Jurkat, Clone E6-1 (cell line): ENCODE measurements around a stretch of chr11.

GRCh38 chr11:119362342-119363331, 16.1 kb upstream of the MFRP start:
- RRBS: no CpG with 5 or more reads among the region's 22 CpGs

DNA sequence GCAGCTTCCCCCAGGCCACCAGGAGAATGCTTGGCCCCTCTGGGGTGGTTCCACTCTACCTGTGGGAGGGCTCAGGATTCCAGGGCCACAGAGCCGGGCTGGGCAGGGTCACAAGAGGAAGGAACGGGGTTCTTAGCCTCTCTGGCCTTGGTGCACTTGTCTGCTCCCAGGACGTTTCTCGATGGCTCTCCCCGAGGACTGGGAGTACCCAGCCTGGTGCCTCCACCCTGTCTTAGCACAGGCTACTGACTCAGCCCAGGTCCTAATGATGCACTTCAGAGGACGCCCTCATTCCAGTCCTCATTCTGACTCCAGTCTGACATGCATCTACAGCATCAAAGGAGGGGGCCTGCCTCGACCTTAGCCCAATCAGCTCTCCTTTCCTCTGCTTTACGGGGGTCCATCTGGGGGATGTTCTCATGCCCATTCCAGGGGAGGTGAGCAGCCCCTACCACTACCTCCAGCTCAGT, 1.1 kb downstream of the USP2 start:
- RRBS: no CpG with 5 or more reads among the region's 8 CpGs

GRCh38 chr11:119662573-119663105, 66.4 kb downstream of the NECTIN1 start:
- RRBS: no CpG with 5 or more reads among the region's 5 CpGs

- RRBS: no CpG with 5 or more reads among the region's 19 CpGs
Measured at GRCh38 chr11:119664008-119664807, 64.8 kb downstream of the NECTIN1 start.

DNA sequence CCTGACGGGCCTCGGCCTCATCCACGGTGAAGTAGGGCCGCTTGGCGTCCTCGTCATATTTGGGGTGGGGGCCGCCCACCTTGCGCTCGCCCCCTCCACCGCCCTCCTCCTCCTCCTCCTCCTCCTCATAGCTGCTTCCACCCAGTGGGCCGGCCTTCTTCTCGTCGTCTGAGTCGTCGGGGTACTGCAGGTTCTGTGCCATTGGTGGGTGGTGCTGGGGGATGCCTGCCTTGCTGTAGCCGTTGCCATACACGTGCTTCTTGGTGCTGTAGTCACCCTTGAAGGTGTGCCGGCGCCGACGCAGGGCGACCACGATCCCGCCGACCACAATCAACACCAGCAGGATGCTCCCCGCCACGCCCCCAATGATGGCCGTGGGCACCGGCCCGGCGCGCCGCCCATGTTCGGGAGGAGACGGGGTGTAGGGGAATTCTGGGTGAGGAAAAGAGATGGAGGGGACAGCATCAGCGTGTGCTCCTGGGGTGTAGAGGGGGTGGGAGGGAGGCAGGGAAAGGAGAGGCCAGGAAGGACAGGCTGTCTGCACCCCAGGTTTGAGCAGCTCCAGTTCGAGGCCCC, 64.0 kb downstream of the NECTIN1 start:
- RRBS: no CpG with 5 or more reads among the region's 37 CpGs

DNA sequence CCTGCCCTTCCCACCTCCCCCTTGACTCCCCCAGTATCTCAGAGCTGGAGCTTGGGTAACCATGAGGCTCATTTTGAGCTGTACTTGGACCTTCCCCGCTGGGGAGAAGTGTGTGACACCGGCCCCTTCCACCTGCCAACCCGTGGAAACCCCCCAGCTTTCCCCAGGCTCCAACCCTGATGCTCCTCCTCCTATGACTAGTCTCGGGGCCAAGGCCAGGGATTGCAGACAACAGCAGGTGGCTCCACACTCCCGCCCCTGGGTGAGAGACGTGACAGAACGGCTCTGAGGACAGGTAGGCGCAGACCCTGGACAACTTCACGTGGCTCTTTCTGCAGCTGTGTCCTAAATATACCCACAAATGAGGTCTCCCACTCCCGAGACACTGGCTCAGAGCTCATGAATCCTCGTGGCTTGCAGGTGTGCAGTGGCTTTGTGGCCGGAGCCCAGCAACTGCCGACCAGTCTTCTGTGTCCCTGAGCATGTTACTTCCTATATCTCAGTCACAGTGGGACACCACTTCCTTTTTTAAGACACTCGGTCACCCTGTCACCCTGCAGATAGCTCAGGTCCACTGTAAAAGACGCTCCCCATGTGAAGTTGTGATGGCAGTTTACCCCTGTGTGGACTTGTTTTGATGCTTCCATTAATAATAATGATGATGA, 55.2 kb downstream of the NECTIN1 start:
- RRBS: no CpG with 5 or more reads among the region's 15 CpGs

DNA sequence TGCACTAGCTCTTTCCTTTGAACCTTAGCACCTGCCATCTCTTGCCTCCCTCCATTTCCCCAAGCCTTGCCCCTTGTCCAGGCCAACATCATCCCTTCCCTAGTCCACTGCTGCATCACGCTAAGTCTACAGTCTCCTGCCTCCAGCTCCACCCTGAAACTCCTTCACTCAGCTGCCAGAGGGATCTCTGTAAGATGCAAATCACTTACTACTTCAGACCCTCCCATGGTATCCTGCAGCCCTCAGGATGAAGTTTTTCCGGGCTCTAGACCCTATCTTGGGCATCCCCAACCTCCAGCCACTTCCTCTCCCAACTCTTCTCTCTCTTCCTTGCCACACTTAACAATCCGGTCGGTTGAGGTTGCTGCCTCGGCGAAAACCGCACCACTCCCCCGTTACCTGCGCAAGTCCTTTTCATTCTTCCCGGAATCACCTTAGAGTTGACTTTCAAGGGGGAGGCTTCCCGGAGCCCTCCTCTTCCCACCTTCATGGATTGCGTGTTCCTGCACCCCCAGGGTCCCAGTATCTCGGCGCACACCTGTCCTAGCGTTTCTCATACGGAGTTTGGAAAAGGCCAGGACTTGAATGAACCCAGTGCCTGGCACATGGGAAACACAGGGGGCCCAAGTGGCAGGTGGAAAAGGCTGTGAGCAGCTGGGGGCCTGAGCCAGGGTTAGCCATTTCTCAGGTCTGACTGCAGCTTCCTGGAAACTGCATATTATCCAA, 42.5 kb downstream of the NECTIN1 start:
- RRBS: 22% methylated on average over 9 of the region's 16 CpGs

- RRBS: 45% methylated on average over 4 of the region's 10 CpGs
Measured at GRCh38 chr11:119779079-119779675, 50.2 kb upstream of the NECTIN1 start.

DNA sequence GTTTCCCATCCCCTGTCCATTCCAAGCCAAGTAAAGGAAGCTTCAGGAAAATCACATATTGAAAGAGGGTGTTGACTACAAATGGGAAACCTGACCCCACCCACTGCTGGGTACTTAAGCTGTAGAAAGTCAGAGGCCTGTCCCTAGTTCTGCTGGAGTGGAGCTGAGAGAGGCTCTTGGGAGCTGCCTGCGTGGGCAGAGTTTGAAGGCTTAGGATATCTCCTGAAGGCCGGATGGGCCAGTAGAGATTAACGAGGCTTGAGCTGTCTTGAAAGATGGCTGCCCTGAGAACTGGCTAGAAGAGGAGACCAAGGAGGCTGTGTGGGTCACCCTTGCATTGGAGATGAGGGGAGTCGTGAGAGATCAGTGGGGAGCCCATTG, 176.2 kb upstream of the NECTIN1 start:
- RRBS: no CpG with 5 or more reads among the region's 4 CpGs

- RRBS: no CpG with 5 or more reads among the region's 17 CpGs
Measured at GRCh38 chr11:120128138-120129266, 9.4 kb downstream of the TRIM29 start.

GRCh38 chr11:120224777-120225894, 14.3 kb downstream of the OAF start:
- RRBS: 48% methylated on average over 8 of the region's 23 CpGs

GRCh38 chr11:120272968-120273360, 33.0 kb downstream of the POU2F3 start:
- RRBS: no CpG with 5 or more reads among the region's 4 CpGs

DNA sequence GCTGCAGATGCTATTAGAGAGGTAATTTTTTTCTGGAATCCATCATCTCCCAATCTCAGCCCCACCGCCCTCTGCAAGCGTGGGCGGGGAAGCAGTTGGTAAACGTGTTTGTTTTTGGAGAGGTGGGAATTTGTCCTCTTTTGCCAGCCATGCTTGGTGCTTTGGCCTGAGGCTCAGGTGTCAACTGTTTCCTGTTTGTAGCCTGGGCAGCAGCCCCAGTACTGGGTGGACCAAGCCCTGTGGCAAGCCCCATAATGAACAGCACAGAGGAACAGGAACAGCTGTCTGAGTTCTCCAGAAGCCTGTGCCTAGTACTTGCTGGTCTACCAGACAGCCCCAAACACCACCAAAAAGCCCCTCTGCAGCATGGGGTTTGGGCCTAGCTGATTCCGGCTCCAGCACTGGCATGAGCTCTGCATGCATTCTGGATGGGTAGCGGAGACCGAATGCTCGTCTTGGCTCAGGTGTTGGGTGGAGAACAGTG, 39.6 kb downstream of the POU2F3 start:
- RRBS: no CpG with 5 or more reads among the region's 8 CpGs

- RRBS: no CpG with 5 or more reads among the region's 15 CpGs
Measured at GRCh38 chr11:120337310-120337893, 1.2 kb downstream of the ARHGEF12 start.

DNA sequence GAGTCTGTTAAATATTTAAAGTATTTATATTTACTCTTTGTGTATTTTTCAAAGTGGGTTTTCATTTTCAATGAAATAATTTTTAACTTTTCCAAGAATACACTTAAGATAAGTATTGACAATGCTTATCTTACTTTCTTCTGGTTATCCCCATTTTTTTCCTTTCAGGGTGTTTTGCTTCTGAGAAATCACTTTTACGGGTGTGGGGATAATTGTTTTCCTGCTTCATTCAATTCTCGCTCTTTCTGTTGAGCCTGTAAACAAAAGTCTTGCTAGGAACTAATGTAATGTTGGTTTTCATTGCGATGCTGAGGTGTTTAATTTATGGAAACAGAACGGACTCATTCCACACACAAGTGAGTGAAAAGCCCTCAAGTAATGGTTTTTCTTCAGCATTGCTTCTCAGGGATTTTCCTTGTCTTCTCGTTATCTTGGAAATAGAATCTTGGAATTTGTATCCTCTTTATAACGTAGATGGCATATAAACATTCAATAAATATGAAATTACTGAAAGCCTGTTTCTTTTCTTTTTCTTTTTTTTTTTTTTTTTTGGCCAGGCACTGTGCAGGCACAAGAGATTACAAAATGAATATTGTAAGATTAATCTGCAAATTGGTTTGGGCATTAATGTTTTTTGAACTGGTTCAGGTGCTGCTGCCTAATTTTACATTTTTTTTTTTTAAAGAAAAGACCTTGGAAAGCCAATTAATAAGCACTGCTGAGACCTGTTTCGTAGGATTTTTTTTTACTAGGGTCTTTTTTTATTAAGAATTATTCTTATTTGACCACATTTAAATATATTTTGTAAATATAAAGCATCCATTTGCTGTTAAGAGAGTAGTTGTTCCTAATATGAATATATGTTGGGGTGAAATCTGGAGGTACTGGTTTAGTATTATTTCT, 2.5 kb downstream of the ARHGEF12 start:
- RRBS: no CpG with 5 or more reads among the region's 7 CpGs

DNA sequence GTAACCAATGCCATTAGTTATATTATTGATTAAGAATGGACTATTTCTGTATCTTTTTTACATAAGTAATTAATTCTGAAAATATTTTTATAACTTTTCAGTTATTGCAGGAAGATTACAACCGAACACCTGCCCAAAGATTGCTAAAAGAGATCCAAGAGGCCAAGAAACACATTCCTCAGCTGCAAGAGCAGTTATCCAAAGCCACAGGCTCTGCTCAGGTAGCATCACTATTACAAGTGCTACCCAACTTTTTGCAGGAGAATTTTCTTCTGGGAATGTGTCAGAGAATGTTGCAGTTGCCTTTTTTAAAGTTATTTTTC, 82.0 kb upstream of the GRIK4 start:
- RRBS: no CpG with 5 or more reads among the region's 1 CpG

DNA sequence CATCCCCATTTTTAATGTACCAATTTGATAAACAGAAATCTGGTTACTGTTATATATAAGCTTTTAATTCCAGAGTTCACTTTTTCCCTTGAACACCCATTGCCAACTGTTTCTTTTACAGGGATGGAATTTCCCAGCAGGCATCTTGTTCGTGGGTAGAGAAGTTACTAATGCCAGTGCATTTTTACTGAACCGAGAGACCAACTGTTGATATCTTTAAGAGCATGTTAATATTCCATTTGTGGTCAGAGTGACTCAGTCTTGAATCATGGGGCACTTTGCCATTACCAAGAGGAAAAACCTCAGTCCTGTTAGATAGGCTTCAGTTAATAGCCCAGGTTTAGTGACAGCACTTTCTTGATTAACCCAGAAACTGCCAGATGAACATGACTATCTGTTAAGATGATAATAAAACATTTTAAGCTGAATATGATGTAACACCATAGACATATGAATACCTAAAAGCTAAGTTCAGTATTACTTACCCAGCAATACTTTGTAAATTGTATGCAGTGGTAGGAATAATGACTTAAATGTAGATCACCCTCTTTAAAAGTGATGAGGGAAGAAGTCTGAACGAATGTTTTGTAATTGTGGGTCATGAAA, 79.4 kb upstream of the GRIK4 start:
- RRBS: no CpG with 5 or more reads among the region's 3 CpGs

GRCh38 chr11:120563937-120564505, 52.5 kb downstream of the GRIK4 start:
- RRBS: 86% methylated on average over 9 of the region's 43 CpGs

- RRBS: no CpG with 5 or more reads among the region's 3 CpGs
Measured at GRCh38 chr11:121036052-121036556, 12.2 kb downstream of the TBCEL start.